Measurements from ENCODE around the genes CRPPA, BZW2, FERD3L and POLR1F.

- PRO-cap = no peak
Observed at GRCh38 chr7:15648415-15649062, 37.9 kb downstream of the MEOX2 start.

DNA sequence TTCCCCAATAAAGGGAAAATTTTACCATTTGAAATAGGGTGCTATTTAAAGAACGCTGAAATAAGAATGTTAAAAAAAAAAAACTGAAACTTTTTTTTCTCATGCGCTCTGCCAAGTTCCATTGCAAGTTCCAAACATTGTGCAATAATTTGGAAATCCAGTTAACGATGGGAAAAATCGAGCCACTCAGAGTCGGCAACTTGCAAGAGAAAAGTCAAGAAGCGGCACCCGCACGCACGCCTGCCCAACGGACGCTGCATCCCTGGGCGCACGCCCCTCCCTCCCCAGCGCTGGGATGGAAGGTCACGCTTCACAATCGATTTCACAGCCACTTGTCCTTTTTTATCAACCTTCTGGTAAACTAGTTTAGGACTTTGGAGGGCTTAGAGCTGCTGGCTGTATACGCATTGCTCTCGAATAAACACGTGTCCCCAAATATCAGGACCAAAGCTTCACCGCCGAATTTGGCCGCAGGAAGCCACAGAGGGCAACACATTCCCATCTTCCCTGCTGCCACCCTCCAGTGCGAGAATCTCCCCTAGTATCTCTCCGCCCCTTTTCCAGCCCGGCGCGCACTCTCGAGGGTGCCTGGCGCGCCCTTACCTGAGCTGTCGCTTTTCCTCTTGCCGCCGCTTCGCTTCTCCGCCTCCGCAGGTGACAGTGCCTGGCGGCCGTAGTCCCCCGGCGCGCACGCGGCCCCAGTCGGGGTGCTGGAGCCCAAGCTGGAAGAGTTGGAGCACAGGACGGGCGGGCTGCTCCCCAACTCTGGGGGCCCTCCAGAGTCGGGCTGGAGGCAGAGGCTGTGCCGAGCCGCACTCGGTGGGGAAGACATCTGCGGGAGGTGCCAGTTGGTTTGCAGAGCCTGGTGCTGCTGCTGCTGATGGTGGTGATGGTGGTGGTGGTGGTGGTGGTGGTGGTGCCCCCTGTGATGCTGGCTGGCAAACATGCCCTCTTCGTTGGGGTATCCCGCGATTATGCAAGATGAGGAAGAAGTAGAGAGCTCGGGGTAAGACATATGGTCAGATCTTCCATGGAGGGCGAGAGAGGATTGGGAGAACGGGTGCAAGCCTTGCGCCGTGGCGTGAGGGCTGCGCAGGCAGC lies 850 bp downstream of the MEOX2 start:
- PRO-cap = no peak

- PRO-cap = no peak
Observed at GRCh38 chr7:16420315-16420849, 956 bp downstream of the CRPPA start.

- PRO-cap = no peak
Observed at GRCh38 chr7:16421039-16422245, at the start of gene CRPPA. Gene CRPPA (minus strand): TSS chr7:16421538.

- PRO-cap = no peak
Observed at GRCh38 chr7:16554725-16555311, 28.2 kb downstream of the LRRC72 start.

- PRO-cap = unidirectional peak, plus-strand start at chr7:16646189
Observed at GRCh38 chr7:16645948-16646831, at the start of gene BZW2. Gene BZW2 (plus strand): TSS chr7:16646181.

- PRO-cap = no peak
Observed at GRCh38 chr7:16665208-16665648, 19.2 kb downstream of the BZW2 start.

- PRO-cap = no peak
Observed at GRCh38 chr7:17030595-17031026, 148.8 kb upstream of the AGR3 start.

DNA sequence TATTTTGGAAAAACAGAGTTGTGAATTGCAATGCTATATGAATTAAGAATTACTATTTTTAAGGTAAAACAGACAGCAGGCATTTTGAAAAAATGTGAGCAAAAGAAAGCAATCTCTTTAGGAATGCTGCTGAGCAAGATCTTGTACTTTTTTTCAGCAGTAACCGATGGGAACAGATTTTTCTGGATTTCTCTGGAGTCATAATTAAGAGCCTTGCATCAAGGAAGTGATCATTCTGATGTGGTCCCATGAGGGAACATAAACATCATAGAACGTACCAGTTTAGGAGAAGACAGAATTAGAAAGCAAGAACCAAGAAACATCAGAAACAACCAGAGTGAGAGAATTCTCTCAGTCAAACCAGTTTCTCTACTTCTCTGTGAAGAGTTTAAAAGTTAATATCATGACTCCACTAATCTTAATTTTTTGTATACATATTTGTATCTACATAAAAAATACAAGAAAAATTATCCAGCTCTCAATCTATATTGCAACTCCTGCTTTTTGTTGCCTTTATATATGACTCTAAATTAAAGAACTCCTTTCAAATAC lies 157.1 kb upstream of the AGR3 start:
- PRO-cap = no peak

- PRO-cap = no peak
Observed at GRCh38 chr7:17298265-17298394, 322 bp upstream of the AHR start.

DNA sequence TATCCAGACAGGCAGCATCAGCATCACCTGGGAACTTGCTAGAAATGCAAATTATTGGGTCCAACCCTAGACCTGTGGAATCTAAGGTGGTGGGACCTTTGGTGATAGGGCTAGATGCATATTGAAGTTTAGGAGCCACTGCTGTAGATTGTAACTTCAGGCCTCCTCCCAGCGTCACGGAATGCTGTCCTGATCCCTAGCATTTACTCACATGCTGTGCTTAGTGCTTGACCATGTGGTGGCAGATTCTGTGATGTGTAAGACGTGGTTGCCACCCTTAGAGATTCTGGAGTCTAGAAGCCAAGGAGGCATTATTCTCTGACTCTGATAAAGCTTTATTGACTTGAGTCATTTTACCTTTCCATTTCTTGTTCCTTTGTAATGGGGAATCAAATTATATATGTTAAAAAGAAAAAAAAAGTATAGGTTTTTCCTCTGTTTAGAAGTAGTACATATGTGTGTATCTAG lies 13.5 kb downstream of the AHR start:
- PRO-cap = no peak

DNA sequence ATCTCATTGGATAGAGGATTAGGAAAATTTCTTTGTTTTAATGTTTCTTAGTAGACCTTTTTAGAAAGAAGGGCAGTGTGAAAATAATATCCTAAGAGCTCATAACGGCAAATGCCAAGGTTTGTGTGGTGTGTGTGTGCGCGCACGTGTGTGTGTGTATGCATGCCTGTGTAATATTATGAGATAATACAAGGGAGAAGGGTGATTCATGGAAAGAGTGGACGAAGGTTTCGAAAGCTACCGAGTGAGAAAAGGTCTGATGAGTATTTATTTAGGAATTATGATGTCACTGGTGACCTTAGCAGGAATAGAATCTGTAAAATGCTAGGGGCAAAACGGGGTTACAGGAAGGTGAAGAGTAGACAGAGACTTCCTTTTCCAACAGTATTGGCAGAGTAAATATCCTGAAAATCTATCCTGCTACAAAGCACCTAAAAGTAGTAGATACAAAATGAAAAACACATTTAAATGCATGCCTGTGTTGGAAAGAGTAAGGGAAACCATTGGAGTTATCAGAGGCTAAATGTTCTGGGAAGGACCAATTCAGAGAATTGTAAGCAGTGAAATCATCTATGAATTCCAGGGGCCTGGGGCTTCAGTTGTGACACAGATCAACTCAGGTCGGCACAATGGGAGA lies 107.4 kb downstream of the AHR start:
- PRO-cap = no peak

DNA sequence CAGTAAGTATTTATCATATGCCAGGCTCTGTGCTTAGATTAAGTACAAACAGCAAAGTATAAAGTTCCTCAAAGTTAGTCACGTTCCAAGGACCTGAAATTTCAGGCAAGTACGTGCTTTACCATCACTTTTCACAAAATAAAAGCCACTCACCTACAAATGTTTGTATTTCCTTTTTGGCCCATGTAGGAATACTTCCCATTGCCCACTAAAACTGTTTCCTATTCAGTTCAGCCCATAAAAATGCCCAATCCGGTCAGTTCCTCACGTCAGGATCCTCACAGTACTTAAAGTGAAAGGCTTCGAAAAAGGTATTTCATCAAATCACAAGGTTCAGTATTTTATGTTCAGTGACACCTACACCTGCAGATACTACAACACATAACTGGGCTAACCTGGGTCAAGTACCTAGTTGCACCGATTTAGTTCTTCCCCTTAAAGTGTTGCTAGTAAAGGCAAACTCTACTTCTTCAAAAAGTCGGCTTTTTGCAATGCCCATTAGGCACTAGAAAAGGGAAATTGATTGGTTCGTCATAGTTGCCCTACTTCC lies 1.2 kb downstream of the SNX13 start:
- PRO-cap = no peak

- PRO-cap = no peak
Observed at GRCh38 chr7:18509548-18510134, 14.1 kb downstream of the HDAC9 start.

DNA sequence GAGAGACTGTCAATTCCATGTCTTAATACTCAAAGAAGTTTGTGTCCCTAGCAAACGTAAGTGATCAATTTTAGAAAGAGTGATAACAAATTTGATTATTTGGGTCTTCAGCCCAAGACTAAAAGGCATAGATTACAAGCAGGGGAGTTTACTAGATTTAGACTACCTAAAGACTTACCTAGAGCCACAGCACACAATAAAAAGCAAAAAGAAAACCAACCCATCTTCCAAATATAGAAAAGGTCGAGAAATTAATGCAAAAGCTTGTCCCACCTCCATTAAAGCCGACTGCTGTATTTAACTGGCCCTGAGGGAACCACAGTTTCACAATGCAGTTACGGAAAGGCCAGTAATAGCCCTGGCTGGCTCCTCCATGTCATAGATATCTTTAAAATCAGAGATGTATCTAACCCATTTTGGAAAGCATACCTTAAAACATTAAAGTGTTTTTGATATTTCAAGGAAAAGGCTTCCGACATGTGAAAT lies 22.9 kb downstream of the HDAC9 start:
- PRO-cap = no peak

DNA sequence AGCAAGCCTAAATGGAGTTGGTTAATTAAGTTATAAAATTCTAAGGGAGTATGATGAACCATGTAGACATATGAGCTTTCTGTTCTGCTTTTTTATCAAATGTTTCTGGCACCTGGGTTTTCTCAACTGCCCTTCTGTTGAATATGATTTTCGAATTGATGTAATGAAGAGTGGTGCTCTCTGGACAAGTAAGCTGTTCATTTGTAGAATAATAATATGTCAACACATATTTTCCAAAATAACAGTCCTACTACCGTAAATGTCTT lies 24.8 kb downstream of the HDAC9 start:
- PRO-cap = no peak

GRCh38 chr7:19145270-19145606 lies at the start of gene FERD3L:
Gene FERD3L (minus strand): TSS chr7:19145421.
- PRO-cap = no peak

GRCh38 chr7:19408437-19408802 lies 263.2 kb upstream of the FERD3L start:
- PRO-cap = no peak

DNA sequence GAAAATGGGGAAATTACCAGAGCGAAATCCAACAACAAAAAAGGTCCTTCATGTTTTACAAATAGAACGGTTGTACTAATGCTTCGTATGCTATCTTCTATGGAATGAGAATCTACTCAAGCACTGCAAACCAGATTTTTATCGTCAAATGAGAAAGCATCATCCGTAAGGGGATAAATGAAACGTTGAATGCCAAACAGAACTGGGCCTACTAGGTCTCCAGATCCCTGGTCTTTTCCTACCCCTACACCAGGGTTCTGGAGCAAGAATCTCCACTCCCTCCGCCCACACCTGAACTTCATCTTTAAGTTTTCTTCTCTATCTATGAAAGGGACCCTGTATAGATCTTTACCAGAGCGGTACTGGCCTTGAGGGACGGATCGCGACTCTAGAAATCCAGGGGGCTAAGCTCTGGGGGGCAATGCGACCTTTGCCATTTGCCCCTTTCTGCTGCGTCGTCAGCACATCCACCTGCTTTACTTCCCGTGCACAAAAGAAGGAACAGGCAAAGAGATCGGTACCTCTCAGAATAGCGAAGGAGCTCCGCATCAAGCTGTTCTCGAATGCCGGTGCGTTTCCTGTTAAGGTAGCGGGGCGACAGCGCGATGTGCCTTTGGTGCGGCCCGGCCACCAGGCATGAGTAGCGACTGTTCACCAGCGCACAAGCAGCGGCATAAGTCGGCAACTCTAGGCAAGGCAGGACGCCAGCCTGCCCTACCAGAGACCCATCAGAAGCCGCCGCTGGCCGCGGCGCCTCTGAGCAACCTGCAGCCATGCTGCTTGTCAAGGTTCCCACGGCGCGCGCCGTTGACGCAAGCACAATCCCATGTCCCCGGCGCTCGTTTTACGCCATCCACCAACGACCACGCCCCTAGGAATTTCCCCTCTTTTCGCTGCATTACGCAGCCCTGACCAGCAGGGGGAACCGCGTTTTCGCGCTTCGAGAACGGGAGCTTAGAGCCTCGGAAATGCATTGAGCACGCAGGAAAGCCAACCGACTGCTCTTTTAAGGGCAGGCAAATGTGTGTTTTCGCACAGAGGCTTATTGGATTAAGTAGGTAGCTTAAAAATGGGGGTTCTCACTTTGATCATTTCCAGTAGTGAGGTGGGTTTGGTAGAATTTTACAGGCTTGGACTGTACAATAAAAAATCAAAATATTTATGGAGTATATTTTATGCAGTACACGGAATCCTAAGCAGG lies at the start of gene POLR1F:
POLR1F (minus strand) TSS at position 796 of the 1,201 bp plus-strand sequence.
- PRO-cap = bidirectional peak, plus-strand start at position 965 of the sequence, minus-strand start at position 785 of the sequence

GRCh38 chr7:20114184-20115042 lies 102.8 kb downstream of the MACC1 start:
- PRO-cap = no peak